GM19239 (cell line): ENCODE measurements around the genes WDFY2, ATP7B, CKAP2 and SUGT1.

DNA sequence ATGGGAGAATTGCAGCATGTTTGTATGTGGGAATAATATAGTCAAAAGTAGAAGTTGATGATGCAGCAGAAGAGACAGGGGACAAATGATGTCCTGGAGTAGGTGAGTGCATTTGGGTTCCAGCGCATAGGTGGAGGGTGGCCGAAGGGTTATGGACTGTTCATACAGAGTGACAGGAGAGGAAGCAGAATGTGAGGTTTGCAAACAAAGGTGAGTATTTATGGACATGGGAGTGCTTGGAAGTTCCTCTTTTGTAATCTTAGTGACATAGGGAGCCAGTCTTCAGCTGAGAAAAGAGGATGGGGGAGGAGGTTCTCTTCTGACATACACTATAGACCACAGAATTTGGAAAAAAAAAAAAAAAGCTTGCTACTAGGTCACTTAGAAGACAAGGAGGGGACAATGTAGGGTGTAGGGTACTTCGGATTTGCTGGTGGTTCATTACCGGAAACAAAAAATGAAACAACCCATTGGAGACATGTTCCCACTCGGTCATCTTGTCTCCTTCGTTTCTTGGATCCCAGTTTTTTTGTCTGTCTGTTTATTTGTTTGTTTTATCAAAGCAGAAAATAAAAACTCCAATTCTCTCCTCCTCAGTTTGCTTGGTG, 331.5 kb downstream of the DLEU7 start:
- RRBS, result no CpG with 5 or more reads among the region's 6 CpGs

DNA sequence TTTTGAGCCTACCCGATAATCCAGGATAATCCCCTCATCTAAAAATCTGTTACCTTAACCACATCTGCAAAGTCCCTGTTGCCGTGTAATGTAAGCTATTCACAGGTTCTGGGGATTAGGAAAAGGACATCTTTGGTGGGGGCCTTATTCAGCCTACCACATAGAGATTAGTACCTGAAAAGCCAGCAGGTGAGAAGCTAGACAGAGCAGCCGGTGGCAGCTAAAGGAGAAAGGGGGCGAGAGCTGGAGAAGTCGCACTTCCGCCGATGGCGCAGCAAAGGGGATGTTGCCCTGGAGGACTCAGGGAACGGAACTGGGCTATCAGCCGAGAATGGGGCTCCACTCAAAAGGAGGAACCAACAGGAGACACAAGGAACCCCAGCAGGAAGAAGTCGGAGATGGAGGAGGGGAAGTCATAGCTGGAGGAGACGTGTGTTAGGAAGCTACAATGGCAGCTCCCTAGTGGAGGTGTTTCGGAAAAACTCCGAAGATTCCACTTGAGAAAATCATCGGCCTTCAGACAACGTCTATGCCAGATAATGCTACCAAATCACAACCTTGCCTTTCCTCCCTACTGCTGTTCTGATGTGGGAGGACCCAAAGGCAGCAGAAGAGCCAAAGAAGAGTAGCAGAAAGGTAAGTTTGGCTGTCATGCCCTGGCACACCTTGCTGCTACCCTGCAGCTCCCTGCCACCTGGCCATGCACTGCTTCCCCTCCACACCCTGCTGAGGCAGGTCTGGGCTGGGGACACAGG, 128.1 kb downstream of the DLEU7 start:
- RRBS, result no CpG with 5 or more reads among the region's 16 CpGs

DNA sequence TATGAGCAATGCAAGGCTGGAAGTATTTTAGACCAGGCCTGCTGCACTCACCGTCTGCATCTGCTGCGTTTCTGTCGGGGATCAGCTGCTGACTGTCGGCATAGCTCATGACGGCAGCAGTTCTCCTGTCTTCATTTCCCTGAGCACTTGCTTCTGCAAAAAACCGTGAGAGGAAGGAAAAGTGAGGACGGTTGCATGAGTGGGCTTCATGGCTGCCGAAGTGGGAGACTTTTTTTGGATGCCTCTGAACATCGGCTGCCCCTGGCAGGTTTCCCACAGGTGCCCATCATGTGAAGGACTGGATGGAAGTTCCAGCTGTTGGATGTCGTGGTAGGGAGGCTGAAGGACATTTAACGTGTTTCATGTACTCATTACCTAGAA, 94.6 kb downstream of the RNASEH2B start:
- RRBS, result no CpG with 5 or more reads among the region's 11 CpGs

DNA sequence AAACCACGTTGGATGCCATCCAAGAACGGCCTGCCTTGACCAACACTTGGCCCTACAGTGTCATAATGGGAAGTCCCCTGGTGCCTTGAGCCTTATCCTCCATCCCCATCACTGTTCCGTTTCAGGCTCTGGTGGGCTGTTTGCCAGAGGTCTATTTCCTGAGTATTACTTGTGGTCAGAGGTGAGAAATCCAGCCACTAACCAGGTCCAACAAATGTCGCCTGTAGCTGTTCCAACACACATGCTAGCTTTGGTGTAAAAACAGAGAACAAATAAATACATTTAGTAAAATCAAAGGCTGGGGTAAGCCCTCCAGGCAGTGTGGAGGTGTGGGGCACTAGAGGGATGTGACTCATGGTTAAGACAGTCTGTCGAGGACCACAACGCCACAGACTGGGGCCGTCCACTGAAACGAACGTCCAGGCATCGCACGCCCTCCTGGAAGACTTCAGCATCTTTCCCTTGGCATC, 44.6 kb downstream of the C13orf42 start:
- RRBS, result no CpG with 5 or more reads among the region's 11 CpGs

- RRBS, result 100% methylated on average over 1 of the region's 19 CpGs
Measured at GRCh38 chr13:51174576-51175495, 47.4 kb upstream of the FAM124A start.

DNA sequence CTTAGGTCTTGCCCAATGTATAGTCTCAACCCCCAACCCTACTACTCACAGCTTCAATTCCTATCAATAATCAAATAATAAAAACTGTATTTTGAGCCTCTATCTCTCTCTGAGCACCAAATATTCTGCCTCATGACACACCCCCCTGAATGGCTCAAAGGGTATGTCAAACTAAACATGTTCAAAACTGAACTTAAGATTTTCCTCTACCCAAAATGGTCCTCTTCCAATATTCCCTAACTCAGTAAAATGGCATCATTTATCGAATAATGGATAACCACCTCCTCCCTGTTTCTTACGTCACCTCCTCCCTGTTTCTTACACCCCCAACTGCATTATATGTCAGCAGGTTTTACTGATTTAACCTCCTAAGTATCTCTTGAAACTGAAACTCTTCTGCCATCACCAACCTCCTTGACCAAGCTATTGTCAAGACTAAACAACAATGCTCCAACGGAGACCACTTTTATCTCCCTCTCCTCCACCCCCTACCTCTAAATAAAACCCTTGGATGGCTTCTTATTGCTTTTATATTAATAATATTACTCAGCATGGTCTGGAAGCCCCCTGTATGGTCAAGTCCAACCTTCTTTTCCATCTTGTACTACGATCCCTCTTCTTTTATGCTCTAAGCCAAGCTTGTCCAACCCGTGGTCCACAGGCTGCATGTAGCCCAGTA, 46.5 kb downstream of the INTS6 start:
- RRBS, result no CpG with 5 or more reads among the region's 5 CpGs

DNA sequence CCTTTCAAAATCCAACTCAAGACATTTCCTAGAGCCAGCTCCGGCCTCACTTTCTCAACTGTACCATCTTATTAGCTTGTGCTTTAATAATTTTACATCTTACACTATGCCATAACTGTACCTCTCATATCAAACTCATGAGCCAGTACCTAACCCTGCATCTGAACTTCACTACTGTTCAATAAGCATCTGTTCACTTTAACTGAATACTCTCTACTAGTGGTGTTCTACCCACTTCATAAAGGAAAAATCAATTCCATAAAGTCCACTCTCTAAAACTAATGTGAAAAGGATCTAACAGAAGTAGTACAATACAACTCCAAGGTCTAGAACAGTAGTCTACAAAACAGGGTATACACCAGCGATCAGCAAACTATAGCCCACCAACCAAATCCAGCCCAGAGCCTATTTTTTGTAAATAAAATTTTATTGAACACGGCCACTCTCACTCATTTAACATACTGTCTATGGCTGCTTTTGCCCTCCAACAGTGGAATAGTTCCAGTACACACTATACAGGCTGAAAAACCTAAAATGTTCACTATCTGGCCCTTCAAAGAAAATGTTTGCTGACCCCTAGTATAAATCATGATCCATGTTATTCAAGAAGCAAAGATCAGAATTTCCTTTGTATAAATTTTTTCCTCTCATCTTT, 33.2 kb downstream of the INTS6 start:
- RRBS, result no CpG with 5 or more reads among the region's 3 CpGs

- RRBS, result no CpG with 5 or more reads among the region's 1 CpG
Measured at GRCh38 chr13:51449060-51449412, 3.8 kb downstream of the INTS6 start.

DNA sequence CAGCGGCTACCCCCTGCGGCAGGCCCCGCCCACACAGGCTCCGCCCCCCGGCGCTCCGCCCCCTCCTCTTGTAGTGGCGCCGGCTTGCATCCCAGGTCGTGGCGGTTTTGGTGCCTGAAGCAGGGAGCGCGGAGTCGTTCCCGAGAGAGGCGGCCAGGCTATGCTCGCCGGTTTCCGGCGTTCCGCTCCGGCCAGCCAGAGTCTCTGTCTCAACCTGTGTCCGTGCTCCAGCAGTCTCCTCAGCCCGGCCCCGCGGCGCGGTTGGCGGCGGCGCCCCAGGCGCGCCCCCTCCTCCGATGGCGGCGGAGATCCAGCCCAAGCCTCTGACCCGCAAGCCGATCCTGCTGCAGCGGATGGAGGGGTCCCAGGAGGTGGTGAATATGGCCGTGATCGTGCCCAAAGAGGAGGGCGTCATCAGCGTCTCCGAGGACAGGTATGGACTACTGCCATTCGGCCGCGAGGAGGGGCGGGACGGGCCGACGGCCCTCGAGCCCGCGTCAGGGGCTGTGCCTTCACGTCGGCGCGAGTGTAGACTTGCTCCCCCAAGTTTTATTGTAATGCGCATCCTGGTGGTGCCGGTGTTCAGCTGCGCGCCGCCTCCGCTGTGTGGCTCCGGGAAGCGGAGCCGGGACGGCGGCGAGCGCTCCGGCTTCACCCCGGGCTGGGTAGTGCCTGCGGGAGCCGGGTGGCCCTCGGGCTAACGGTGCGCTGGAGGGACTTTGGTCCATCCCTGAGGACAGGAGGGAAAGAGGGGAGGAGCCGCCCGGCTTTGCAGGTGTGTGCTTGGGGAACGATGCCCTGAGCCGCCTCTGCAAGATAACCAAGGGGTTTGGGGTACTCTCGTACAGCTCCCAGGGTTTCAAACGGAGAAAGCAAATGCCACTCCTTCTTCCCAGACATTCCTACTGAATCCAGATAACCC, at the start of gene WDFY2:
TSS of gene WDFY2 (plus strand) at position 71 of the 922 bp plus-strand sequence.
- RRBS, result 2% methylated on average over 26 of the region's 84 CpGs

DNA sequence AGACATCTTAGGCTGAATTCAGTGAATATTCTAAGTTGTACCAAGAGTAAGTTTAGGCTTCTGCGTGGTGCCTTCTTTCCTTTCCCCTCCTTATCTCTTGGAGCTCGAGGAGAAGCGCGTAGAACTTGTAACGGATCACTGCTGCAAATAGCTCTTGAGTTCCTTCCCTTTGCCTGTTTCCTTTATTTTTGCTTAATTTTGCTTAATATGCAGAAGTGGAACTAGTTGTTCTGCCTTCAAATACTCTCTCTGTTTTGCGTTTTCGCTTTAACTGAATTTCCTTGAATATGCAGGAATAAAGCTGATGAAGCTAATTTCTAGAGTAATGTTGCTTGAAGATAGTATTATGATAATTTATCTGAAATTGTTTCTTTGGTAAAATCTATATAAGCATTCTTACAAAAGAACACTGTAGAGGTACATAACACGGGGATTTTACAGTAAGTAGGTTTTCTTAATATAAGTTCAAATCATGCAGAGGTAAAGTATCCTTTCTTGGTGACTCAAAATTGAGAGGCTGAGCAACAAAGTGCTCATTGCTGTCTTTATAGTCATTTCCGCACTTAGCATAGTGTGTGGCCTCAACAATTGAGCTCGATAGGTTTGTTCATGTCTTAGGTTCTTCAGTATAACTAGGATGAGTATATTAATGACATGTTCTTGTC, 1.2 kb downstream of the WDFY2 start:
- RRBS, result no CpG with 5 or more reads among the region's 10 CpGs

GRCh38 chr13:51614443-51615119, 30.3 kb downstream of the WDFY2 start:
- RRBS, result no CpG with 5 or more reads among the region's 7 CpGs

GRCh38 chr13:51637848-51638412, 53.7 kb downstream of the WDFY2 start:
- RRBS, result no CpG with 5 or more reads among the region's 5 CpGs

- RRBS, result no CpG with 5 or more reads among the region's 3 CpGs
Measured at GRCh38 chr13:51825138-51825705, 19.8 kb downstream of the TMEM272 start.

GRCh38 chr13:51999514-51999941, 11.7 kb downstream of the ATP7B start:
- RRBS, result no CpG with 5 or more reads among the region's 13 CpGs

GRCh38 chr13:52010940-52012283, at the start of gene ATP7B:
TSS of gene ATP7B (minus strand) at chr13:52011450.
- RRBS, result 2% methylated on average over 26 of the region's 110 CpGs

- RRBS, result no CpG with 5 or more reads among the region's 8 CpGs
Measured at GRCh38 chr13:52144637-52145286, 14.6 kb downstream of the NEK3 start.

GRCh38 chr13:52235991-52236477, 76.6 kb upstream of the NEK3 start:
- RRBS, result no CpG with 5 or more reads among the region's 5 CpGs

DNA sequence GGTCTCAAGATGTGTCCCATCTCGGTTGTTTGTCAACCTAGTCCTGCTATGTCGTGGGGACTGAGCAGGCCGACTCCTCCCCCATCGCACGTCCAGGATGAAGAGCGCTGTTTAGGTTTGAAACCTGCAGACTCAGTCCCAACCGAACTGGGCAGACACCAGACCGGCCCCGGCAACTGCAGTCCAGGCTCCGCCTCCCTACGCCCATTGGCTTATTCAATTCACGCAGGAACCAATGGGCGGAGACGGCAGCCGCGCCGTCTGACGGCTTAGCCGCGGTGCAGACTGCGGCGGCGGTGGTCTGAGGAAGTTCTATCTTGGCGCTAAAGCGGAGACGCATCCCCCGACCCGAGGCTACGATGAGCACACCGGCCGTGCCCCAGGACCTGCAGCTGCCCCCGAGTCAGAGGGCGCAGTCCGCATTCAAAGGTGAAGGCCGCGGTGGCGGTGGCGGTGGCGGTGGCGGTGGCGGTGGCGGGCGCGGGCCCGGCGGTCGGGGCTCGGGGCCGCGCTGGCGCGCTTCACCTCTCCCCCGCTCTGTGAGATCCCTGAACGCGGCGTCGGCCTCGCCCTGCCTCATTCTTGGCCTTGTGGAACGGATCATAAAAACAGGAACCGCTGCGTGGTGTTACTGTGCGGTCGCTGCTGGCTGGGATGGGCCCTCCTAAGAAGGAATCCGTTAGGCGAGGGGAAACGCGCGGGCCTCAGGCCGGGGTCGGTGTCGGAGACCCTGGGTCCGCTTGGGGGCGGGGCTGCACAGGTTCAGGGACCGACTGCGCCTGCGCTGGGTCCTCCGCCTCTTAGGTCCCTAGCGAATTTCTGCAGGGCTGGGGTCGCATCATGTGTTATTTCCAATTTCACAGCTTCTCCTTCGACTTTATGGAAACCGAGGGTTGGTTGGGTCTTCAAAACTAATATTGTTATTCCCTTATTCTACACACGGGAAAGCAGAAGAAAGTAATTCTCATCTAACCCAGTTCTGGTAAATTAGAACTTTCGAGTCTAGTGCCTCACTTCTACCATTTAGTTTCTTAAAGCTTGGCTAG, at the start of gene CKAP2:
TSS of gene CKAP2 (plus strand) at position 281 of the 1,046 bp plus-strand sequence.
- RRBS, result no CpG with 5 or more reads among the region's 83 CpGs

- RRBS, result 3% methylated on average over 5 of the region's 57 CpGs
Measured at GRCh38 chr13:52652514-52653389, at the start of gene SUGT1. TSS of gene SUGT1 (plus strand) at chr13:52652836.

DNA sequence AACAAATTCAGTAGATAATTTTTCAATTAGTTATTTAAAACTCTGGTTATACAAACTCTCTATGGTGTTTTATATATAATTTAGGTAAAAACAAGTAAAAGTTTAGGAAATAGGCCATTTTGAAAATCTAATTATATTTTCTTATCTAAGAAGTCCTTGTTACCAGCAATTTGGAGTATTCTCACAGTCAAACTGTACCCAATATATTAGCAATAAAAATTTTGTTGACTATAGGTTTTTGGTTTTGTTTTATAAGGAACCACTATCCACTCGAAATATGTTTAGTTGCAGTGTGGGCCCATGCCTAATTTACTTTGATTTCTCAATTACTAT, 1008.2 kb downstream of the OLFM4 start:
- RRBS, result no CpG with 5 or more reads among the region's 1 CpG